Measurements from ENCODE around the gene METTL8.

- PRO-cap = no peak
- RAMPAGE, long total RNA, 4 experiments = start-site peak on the plus strand in 1 of 4 experiments, at chr2:170025812-170025986 at its widest, 5 to 9 reads per replicate
These were observed 152.2 kb upstream of the MYO3B start for GRCh38 chr2:170025663-170026195.

- PRO-cap = no peak
- RAMPAGE, long total RNA, 4 experiments = no peak in any of the 4 experiments
These were observed 43.7 kb downstream of the MYO3B start for GRCh38 chr2:170221520-170222171.

DNA sequence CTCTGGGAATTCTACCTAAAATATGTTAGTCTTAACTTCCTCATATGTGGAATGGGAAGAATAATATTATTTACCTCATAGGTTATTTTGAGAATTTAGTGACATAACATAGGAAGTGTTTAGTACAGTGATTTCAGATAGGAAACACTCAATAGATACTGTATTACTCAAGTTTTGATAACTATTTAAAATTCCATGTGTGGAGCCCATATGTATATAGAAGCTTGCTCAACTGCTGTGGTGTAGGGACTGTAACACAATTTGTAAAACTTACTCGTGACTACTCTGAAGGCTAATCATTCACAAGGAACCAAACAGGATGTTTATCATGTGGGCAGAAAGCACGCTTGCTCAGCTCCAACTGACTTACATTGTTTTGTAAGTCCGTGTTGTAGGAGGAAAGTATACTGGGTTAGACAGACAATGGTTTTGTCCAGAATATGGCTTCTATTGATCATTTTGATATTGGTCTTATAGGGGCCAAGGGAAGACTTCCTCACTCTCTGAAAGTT, 259.6 kb upstream of the SP5 start:
- PRO-cap = no peak
- RAMPAGE, long total RNA, 4 experiments = no peak in any of the 4 experiments

GRCh38 chr2:170817822-170818738, 1.4 kb downstream of the GAD1 start:
- PRO-cap = no peak
- RAMPAGE, long total RNA, 4 experiments = no peak in any of the 4 experiments

DNA sequence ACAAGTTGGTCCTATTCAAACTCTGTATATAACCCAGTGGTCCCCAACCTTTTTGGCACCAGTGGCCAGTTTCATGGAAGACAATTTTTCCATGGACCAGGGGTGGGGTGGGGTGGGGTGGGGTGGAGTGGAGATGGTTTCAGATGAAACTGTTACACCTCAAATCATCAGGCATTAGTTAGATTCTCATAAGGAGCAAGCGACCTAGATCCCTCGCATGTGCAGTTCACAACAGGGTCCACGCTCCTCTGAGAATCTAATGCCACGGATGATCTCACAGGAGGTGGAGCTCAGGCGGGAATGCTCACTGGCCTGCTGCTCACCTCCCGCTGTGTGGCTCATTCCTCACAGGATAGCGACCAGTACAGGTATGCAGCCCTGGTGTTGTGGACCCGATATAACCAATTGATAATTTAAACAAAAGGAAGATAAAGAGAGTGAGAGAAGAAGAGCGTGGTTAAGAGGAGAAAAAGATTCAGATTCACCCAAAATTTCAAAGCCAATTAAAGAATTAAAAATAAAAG, 20.9 kb downstream of the TLK1 start:
- PRO-cap = no peak
- RAMPAGE, long total RNA, 4 experiments = no peak in any of the 4 experiments

DNA sequence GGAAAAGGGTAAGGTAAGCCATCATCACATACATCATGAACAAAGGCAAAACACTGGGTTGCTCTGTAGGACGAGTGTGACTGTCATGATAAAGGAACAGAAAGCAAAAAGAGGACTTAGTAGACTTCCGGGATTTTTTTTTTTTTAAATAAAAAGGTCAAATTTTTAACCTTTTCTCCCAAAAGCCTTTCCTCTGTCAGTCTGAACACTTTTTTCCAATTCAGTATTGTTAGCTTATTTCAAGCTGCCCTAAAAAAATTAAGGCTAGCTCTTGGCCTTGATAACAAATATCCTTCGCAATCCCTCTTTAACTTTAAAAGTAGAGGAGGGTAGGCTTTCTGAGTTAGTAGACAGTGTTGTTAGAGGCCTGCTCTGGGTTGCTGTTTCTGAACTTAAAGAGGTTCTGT, 103.2 kb downstream of the METTL8 start:
- PRO-cap = no peak
- RAMPAGE, long total RNA, 4 experiments = no peak in any of the 4 experiments

DNA sequence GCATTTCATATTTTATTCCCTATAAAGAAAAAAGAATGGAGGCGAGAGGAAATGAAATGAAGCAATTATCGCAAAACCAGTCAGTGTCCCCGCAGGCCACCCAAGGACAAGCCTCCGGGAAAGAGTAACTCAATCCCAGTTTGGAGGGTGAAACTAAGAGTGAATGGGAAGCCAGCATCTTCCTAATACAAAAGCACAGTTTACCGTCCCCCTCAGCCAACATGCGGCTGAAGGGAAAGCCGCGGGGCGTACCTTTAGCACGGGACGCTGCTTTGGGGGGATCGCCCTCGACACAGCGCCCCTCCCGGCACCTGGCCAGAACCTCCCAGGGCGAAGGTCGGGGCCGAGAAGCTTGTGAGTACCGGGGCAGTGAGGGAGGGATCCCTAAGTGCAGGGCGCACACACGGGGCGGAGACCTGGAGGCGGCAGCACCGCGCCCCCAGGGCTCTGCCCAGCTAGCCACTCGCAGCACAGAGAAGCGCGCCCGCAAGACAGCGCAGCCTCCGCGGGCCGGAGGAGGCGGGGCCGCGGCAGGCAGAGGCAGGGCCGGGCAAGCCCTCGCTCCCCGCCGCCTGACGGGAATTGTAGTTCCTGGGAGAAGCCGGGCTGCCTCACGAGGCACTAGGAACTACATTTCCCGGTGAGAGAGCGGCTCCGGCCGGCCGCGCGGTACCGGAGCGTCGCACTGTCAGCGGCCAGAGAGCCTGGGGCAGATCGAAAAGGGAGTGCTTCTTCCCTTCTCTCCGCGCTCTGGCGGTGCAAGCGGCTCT, at the start of gene METTL8:
Gene METTL8 (minus strand): TSS at position 360 of the 770 bp plus-strand sequence.
- PRO-cap = bidirectional peak, plus-strand start at position 698 of the sequence, minus-strand start at position 360 of the sequence
- RAMPAGE, long total RNA, 4 experiments = start-site peak on the plus strand in 4 of 4 experiments, centred at positions 586 to 602 of the sequence, 32 to 64 reads per replicate; start-site peak on the minus strand in 2 of 4 experiments, centred at positions 384 to 389 of the sequence, 71 to 324 reads per replicate

- PRO-cap = no peak
- RAMPAGE, long total RNA, 4 experiments = no peak in any of the 4 experiments
These were observed 31.8 kb upstream of the CYBRD1 start for GRCh38 chr2:171490312-171491072.

DNA sequence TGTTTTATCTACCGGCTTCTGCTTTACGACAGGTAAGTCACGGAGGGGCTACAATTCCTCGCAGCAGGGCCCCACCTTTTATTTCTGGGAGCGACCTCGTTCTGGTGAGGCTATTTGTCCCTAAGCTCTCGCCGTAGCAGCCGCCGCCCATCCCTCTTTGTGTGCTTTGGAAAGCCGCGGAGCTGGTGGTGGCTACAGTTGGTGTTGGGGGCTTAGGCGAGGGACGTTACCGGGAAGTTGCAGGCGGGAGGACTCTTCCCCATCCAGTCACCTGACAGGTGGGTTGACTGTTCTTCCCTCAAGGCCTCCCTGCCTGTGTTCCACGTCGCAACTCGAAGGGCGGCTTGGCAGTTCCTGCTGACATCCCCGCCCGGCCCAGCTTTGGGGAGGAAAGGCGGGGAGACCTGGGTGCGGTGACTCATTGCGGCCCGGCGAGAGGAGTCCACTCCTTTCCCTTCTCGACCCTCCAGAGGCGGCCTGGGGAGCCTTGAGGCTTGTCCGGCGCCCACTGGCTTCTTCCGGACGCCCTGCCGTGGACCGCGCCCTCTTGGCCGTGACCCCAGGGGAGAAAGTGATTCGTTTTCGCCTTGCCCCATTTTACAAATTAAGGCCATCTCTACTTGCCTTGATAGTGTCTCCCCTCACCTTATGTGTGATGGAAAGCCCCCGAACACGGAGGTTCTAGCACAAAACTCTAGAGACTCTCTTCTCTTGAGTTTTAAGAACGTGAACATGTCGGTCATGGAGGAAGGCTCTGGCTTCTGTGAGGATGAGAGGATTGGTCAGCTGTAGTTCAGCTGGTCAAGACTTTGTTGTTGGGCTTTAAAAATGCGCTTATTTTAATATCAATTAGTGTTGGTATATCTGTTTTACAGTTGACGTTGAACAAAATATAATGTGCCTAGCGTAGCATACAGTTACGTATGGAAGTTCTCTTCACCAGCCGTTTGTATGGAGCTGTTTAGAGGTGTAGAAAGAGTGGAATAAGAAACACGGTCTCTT, 628 bp downstream of the DYNC1I2 start:
- PRO-cap = unidirectional peak, plus-strand start at position 160 of the sequence; bidirectional peak, plus-strand start at position 421 of the sequence, minus-strand start at position 377 of the sequence
- RAMPAGE, long total RNA, 4 experiments = start-site peak on the plus strand in 4 of 4 experiments, centred at positions 168 to 208 of the sequence, 340 to 2,015 reads per replicate

DNA sequence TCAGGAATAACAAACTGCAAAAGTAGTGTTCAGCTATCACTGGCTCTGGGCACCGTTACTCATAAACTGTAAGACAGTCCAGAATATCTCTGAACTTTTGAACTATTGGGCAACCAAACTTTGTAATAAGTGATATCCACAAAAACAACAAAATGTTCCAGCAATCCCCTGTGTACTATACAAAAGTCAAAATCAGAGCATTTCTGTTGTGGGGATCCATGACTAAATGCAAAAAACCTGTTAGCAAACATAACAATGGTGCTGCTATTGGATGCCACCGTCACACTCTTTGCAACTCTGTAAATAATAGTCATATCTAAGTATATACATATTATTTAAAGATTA, 56.2 kb downstream of the SLC25A12 start:
- PRO-cap = no peak
- RAMPAGE, long total RNA, 4 experiments = no peak in any of the 4 experiments

- PRO-cap = no peak
- RAMPAGE, long total RNA, 4 experiments = no peak in any of the 4 experiments
These were observed 17.2 kb downstream of the HAT1 start for GRCh38 chr2:171939277-171940005.

DNA sequence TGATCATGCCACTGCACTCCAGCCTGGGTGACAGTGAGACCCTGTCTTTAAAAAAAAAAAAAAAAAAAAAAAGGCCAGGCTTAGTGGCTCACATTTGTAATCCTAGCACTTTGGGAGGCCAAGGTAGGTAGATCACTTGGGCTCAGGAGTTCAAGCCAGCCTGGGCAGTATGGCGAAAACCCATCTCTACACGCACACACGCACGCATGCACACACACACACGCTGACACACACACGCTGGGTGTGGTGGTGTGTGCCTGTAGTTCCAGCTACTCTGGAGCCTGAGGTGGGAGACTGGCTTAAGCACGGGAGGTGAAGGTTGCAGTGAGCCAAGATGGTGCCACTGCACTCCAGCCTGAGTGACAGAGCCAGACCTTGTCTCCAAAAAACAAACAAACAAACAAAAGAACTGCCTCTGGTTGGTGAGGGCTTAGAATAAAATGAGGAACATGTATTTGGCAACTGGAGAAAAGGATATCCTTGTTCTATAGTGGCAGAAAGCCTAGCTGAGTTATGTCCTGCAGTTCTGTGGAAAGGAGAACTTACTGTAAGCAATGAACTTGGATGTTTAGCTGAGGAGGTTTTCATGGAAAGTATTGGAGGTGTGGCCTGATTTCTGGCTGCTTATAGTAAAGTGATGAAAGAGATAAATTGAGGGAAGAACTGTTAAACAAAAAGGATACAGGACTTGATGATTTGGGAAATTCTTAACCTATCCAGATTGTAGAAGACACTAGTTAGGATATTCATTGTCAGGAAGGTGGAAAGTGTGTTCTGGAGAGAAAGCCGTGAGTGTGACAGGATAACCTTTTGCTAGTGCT, 34.1 kb downstream of the HAT1 start:
- PRO-cap = no peak
- RAMPAGE, long total RNA, 4 experiments = no peak in any of the 4 experiments

GRCh38 chr2:172086940-172087483, 1.7 kb downstream of the DLX1 start:
- PRO-cap = no peak
- RAMPAGE, long total RNA, 4 experiments = no peak in any of the 4 experiments

DNA sequence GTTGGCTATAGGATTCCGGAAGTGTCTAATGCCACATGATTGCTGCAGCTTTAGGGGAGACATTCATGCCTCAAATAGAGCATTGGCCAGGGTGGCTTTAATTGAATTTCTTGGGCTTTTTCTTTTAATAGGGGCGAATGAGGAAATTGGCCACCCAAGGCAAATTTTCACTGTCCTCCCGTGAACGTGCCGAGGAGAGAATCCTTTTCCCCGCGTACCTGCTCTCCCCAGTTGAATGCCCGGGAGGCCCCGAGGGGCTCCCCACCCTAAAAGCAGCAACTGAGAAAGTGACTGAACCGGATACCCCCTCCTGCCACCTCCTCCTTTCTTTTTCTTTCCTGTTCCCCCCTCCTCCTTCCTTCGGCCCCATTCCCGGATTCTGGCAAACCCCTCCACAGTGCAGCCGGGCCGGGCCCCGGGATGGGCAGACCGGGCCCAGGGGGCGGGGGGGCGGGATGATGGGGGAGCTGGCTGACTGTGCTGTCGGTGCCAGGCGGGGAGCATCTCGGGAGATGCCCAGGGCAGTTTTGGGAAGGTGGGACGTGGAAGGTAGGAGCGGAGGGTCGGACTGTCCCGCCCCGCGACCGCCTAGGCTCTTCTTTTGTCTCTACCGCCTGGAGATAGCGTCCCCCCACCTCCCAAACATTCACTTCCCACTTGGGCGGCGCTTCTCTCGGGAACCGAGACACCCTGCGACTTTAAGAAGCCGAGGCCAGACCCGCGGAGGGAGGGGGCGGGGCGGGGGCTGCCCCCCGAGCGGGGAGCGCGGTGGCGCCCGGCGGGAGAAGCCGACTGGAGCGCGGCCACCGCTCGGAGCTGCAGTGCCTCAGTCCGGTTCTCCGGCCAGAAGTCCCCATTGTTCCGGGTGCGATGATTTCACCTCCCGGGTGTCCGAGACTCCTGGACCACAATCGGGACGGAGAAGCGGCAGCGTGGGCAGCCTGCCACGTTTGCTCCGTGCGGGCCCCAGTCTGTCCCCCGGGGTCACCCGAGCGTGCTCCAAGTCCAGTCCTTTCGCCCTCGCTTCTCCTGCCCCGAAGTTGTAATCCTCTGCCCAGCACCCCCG, 8.2 kb downstream of the DLX2 start:
- PRO-cap = bidirectional peak, plus-strand start at position 784 of the sequence, minus-strand start at position 674 of the sequence
- RAMPAGE, long total RNA, 4 experiments = no peak in any of the 4 experiments

GRCh38 chr2:172099000-172099712, 3.5 kb downstream of the DLX2 start:
- PRO-cap = unidirectional peak, minus-strand start at chr2:172099196
- RAMPAGE, long total RNA, 4 experiments = no peak in any of the 4 experiments

DNA sequence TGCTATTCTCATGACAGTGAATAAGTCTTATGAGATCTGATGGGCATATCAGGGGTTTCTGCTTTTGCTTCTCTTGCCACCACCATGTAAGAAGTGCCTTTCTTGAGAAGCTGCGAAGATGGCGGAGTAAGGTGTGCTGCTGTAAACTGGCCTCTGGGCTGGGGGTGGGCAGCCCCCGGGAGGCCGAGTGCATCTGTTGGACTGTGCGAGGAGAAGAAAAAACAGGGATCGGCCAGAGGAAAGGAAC, 62.2 kb upstream of the DLX2 start:
- PRO-cap = no peak
- RAMPAGE, long total RNA, 4 experiments = no peak in any of the 4 experiments

GRCh38 chr2:172287525-172288078, 139.8 kb upstream of the ITGA6 start:
- PRO-cap = no peak
- RAMPAGE, long total RNA, 4 experiments = no peak in any of the 4 experiments

DNA sequence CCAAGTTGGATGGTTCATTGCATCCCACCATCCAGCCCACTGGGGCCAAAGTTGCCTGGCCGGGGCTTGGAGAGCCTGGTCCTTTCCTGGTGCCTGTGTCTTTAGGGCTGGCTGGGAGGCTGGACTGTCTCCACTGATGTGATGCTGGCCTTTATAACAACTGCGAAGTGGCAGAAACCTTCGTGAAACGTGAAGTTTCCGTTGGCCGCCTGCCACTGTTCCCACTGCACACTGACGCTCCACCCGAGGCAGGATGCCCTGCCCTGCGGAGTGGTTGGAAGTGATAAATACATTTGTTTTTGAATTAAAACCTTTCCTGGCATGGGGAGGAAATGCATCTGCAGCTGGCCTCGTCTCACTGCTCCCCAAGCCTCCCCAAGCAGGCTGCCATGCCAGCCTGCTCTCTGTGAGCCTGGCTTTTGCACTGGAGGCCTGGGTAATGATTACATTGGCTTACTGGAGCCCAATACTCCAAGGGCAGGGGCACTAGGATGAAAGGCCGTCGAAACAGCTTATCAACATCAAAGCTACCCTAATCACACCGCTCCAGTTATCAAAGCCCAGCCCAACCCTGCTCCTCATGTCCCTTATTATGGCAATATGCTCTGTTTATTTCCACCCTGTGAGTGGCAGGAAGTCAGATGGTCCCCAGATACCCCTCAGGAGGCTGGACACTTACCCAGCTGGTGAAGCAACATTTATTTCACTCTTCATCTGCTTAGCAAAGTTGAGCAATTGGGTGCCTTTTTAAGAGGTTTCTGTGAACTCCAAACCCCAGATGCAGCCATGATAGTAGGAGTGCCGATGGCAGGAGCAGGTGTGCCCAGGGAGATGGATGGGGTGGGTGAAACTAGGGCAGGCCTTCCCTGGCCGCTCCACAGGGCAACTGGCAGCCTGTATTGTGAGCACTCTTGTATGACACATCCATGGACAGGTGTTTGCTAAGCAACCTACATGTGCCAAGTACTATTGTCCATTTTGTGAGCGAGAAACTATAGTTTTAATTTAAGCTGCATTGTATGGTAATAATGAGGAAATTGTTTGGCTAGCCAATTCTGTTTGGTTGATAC, 97.4 kb upstream of the ITGA6 start:
- PRO-cap = bidirectional peak, plus-strand start at position 313 of the sequence, minus-strand start at position 126 of the sequence
- RAMPAGE, long total RNA, 4 experiments = no peak in any of the 4 experiments

GRCh38 chr2:172426760-172427078, 667 bp upstream of the ITGA6 start:
- PRO-cap = no peak
- RAMPAGE, long total RNA, 4 experiments = no peak in any of the 4 experiments

DNA sequence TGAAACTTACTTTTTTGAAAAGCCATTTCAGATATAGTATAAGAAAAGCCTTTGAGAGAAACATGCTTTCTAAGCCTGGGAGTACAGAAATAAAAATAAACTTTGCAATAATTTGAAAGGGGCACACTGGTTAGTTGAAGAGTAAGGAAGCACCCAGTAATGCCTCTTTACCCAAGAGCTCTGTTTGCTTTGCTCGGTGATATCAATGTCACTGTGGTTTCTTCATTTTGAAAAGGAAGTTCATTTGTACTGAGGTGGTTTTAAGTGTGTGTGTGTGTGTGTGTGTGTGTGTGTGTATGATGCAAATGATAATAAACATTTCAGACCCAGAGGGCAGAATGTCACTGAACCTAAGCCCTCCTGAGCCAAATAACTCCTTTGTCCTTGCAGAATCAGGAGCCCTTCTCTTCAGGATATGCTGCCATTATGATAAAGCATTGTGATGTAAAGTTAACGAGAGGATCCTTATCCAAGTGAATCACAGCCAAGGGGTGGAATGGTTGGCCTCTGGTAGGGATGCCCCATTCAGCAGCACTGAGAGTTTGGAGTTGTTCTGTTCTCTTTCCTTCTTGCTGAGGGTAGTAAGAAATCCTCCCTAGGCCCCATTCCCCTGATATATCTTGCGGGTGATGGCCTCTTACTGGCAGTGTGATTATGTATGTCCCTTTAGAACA, 7.5 kb downstream of the ITGA6 start:
- PRO-cap = no peak
- RAMPAGE, long total RNA, 4 experiments = no peak in any of the 4 experiments

Measured in gastroesophageal sphincter (tissue), 4 donors.